ENCODE results near the genes CCL1, CCT6B, UNC45B and SLFN13.

GRCh38 chr17:32487192-32487343 is 275 bp downstream of the CDK5R1 start:
- RRBS: 1% methylated on average over 14 of the region's 23 CpGs

GRCh38 chr17:32495219-32495961 is 8.6 kb downstream of the CDK5R1 start:
- RRBS: 11% methylated on average over 4 of the region's 32 CpGs

GRCh38 chr17:32555527-32556632 is 69.1 kb downstream of the CDK5R1 start:
- RRBS: no CpG with 5 or more reads among the region's 14 CpGs

- RRBS: no CpG with 5 or more reads among the region's 3 CpGs
Observed at GRCh38 chr17:32587745-32588329, 101.0 kb downstream of the CDK5R1 start.

DNA sequence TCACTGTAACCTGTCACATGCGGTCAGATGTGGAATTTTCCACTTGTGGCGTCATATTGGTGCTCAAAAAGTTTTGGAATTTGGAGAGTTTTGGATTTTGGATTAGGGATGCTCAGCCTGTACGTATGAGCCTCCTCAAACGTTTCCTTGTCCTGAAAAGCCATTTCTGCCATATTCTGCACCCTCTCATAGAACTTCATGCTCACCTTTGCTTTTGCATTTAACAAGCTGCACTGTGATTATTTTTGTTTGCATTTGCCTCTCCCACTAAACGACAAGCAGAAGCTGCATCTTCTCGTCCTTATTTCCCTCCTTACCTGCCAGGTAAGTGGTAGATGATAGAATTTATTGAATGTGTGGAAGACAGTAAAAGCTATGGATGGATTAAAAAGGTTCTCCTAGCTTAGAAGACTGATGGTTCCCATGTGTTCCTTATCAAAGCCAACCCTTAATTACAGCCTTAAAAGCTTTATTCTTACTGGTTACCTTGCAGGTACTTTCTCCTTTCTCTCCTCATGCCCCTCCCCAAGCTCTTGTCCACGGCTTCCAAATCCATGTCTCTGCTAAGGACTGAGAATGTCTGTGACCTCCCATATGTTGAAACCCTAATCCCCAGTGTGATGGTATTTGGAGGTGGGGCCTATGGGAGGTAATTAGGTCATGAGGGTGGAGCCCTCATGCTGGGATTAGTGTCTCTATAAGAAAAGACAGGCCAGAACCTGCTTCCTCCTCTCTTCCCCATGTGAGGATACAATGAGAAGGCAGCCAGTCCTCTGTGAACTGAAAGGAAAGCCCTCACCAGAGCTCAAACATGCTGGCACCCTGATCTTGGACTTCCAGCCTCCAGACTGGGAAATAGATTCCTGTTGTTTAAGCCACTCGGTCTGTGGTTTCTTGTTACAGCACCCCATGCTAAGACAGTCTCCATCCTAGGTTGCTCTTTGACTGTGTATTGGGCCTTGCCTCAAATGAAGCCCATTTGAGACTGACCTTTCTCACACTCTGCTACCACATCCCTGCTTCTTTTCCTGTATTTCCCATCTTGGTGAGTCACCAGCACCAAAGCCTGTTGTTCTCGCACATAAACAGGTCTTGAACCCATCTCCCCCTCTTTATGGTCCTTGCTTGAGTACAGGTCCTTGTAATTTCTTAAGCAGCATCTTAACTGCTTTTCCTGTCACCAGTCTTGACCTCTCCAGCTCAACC is 134.7 kb downstream of the CDK5R1 start:
- RRBS: no CpG with 5 or more reads among the region's 9 CpGs

- RRBS: no CpG with 5 or more reads among the region's 8 CpGs
Observed at GRCh38 chr17:32795493-32795880, 81.4 kb downstream of the MYO1D start.

GRCh38 chr17:32909815-32910376 is 18.1 kb upstream of the TMEM98 start:
- RRBS: no CpG with 5 or more reads among the region's 4 CpGs

DNA sequence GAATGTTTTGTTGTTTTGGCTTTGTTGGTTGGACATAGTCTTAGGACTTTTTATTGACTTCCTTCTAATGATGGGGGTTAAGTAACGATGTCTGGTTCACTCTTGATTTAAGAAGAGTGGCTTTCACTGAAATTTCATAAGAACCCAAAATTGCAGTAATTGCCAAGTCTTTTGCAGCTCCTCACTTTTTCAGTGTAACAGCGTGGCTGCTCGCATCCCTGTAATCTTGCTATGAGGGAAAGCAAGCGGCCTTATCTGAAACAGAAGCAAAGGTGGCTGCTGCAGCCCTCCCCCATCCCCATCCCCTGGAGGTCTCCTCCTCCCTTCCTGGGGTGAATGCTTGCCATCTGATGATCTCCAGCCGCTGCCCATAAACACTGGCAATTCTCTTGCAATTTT is 182.4 kb upstream of the ASIC2 start:
- RRBS: no CpG with 5 or more reads among the region's 5 CpGs

GRCh38 chr17:34040080-34040646 is 214.9 kb upstream of the CCL2 start:
- RRBS: no CpG with 5 or more reads among the region's 40 CpGs

GRCh38 chr17:34362937-34363601 is at the start of gene CCL1:
TSS of gene CCL1 (minus strand) at chr17:34363233.
- RRBS: no CpG with 5 or more reads among the region's 7 CpGs

- RRBS: 17% methylated on average over 38 of the region's 82 CpGs
Observed at GRCh38 chr17:34581443-34582262, 2.3 kb downstream of the TMEM132E start.

GRCh38 chr17:34960903-34961709 is at the start of gene CCT6B:
TSS of gene CCT6B (minus strand) at chr17:34961460.
- RRBS: no CpG with 5 or more reads among the region's 55 CpGs

DNA sequence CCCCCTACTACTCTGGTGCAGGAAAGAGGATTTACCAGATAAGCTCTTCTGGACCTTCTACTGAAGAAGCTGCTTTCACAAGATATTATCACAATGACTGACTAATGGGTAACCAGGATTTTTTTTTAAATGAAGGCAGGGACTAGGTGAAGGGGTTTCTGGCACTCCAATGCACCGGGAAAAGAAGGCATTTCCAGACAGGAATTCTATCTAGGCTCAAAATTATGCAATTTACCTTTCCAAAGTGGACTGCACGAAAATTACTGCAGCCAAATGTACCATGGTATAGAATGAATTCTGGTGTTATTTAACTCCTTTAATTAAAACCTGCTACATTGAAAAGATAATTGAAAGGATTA is 16.5 kb downstream of the RFFL start:
- RRBS: no CpG with 5 or more reads among the region's 2 CpGs

- RRBS: no CpG with 5 or more reads among the region's 11 CpGs
Observed at GRCh38 chr17:35147103-35148145, at the start of gene UNC45B. TSS of gene UNC45B (plus strand) at chr17:35147817.

DNA sequence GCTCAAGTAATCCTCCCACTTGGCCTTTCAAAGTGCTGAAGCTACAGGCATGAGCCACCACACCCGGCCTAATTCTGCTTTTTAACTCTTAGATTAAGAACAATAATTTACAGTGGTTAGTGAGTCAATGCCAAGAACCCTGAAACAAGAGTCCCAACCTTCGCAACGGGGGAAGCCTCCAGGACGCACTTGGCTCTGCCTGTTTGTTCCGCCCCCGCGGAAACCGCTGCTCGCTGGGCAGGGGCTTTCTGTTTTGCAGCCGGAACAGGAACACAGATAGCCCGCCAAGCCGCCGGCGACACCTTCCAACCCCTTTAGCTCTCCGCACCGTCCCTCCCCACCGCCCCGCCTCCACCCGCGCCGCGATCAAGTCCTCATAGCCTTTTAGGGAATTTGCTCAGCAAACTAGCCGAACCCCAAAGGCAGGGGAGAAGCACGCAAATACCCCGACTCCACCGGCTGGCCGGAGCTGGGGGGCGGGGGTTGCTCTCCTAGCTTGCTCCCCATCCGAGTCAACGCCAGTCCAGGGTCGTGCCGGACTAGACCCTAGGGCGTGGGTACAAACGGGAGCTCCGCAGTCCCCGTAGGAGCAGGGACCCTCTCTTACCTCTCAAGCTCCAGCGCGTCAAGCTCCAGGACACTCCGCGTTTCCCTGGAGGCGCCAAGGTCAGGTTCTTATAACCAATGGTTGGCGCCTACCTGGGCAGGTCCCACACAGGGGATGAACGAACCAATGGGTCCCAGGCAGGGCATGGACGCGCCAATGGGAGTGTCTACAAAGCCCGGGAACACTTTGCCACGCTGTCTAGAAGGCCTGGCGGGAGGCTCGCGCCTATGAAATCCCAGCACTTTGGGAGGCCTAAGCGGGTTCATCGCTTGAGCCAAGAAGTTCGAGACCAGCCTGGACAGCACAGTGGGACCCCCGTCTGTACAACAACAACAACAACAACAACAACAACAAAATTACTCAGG is at the start of gene SLFN13:
Gene SLFN13 (minus strand): TSS at position 652 of the 972 bp plus-strand sequence.
- RRBS: 2% methylated on average over 6 of the region's 54 CpGs

DNA sequence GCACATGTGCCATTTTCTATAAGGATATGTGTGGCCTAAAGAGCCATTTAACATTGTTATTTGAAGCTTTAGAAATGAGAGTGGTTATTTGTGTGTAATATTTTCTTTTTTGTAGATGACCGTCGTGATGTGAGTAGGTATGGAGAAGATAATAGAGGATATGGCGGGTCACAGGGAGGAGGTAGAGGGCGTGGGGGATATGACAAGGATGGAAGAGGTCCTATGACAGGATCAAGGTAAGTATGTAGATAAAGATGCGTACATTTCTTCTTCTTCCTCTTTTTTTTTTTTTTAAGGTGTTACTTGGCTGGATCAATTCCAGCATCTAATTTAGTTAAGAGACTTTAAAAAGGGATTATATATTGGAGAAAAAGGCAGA is 14.7 kb downstream of the TAF15 start:
- RRBS: no CpG with 5 or more reads among the region's 5 CpGs

GRCh38 chr17:35972901-35973951 is 8.1 kb downstream of the CCL16 start:
- RRBS: no CpG with 5 or more reads among the region's 11 CpGs

- RRBS: no CpG with 5 or more reads among the region's 2 CpGs
Observed at GRCh38 chr17:36074379-36074841, 10.3 kb downstream of the CCL18 start.

Data from GM12891 (cell line).